Bile duct (tissue), 1 donor: ENCODE measurements around a stretch of chr9.

GRCh38 chr9:106919969-106920724 lies 57.2 kb downstream of the ZNF462 start:
- PRO-cap: no peak

DNA sequence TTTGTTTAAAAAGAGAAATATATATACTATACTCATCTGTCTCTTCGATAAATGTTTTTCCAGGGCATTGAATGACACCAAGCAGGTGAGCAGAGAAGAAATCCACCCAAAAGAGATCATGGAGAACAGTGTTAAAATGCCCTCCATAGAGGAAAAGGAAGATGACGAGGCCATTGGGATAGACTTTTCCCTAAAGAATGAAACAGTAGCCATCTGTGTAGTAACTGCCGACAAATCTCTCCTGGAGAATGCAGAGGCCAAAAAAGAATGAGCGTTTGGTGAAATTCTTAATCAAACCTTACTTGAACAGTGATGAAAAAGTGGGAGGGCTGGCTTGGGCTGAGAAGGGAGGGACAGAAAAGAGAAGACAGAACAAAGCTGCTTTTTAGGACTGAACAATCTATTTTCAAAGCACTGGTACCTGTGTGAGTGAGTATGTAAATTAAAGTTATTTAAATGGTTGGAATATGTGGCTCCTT lies 147.8 kb downstream of the ZNF462 start:
- PRO-cap: no peak

- PRO-cap: no peak
These were observed 13.4 kb upstream of the RAD23B start for GRCh38 chr9:107269623-107270118.

DNA sequence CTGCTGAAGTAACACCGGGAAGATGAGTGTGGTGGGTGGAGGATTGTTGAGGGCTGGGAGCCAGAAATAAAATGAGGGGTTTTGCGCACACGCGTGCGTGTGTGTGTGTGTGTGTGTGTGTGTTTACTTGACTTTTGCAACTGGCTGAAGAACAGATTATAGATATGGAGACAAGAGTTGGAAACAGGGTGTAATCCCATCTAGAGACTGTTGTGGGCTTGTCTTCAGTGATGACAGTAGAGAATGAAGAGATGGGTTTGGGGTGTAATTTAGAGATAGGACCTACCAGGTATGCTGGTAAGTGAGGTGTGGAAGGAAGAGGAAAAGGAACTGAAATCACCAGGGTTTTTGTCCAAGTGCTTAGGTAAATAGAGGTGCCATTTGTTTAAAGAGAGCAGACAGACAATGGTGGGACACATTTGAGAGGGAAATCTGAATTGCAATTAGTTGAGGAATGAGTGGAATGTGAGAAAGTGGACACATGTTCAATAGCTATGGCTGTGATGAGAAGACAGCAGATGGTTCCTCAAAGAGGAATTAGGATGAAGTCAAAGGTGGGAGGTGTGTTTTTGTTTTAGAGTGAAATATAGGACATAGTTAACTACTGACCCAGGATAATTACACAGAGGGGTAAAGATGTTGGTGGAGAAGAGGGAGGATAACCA lies 34.1 kb downstream of the RAD23B start:
- PRO-cap: no peak

DNA sequence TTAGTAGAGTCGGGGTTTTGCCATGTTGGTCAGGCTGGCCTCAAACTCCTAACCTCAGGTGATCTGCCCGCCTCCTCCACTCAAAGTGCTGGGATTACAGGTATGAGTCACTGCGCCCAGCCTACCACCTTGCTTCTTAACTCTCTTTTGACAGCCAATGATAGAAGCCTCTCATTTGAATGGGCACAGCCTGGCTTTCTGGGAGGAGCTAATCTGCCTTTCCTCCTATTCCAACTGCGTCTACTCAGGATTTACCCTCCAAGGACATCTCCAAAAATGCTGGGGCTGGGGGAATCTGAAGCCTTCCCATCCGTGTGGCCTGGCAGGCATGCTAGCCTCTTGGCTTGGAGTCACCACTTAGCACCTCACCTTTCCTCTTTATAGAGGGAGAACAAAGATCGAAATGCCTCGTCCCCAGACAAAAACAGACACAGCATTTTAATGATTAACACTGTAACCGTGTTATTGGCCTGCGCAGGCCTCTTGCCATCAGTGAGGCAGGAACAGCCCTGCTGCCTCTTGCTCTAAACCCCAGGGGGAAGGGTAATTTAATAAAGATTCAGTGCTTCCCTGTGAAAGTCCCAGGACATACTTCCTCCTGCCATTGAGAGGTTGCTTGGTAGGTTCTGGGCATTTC lies 108.2 kb upstream of the KLF4 start:
- PRO-cap: no peak

DNA sequence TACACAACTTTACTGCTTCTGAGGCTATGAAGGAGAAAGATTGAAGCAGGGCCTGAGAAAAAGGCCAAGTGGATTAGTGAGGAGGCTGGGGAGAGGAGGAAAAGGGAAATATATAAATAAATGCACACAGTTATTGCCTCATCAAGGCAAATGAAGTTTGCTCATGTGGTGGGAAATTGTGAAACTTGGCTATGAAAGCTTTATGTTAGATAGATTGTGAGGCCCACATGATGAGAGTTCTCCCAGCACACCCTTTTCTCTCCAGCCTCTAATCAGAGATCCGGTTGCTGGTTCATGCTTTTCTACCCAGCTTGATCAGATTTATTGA lies 125.7 kb upstream of the KLF4 start:
- PRO-cap: no peak

- PRO-cap: unidirectional peak, minus-strand start at chr9:107733450; bidirectional peak, plus-strand start at chr9:107733768, minus-strand start at chr9:107733647
These were observed 243.6 kb upstream of the KLF4 start for GRCh38 chr9:107732658-107734081.

DNA sequence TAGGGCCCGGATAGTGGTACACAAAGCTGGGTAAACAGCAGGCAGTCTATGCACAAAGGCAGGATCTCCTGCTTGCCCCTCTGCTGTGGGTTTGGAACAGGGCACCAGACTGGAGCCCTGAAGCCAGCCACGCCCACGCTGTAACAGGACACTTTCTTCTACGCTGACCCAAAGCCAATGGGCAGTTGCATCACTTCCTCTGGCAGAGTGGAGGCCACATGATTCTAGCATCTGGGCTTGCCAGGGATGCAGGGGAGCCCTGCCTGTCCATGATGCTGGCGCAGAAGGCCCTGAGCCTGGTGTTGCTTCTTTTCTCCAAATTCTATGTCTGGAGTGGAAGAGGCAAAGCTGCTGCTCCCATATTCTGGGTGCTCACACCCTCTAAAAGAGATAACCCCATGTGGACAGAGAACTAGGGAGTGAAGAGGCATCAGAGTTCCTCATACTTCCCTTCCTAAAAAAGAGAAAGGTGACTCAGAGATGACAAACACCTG lies 260.3 kb upstream of the KLF4 start:
- PRO-cap: no peak

- PRO-cap: no peak
These were observed 583.8 kb downstream of the ACTL7B start for GRCh38 chr9:108271760-108272615.

- PRO-cap: no peak
These were observed 415.7 kb downstream of the ACTL7B start for GRCh38 chr9:108440044-108440433.

- PRO-cap: no peak
These were observed 183.2 kb downstream of the ACTL7B start for GRCh38 chr9:108672464-108673021.

DNA sequence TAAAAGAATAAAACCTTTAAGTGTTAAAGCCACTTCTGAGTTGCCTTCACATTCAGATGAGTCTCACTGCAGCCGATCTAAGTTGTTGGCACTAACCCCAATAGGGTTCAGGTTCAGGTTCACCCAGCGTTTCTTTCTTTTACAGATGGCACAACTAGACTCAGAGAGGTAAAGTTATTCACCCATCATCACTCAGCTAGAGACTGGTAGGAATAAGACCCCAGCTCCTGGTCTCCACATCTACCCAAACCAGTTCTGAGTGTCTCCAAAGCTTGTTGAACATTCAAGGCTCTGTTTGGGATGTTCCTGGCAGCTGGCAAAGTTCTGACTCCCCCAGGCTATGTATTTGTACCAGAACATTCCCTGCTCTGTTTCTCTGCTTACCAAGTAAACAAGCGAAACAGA lies 146.0 kb downstream of the ACTL7B start:
- PRO-cap: bidirectional peak, plus-strand start outside the sequence, minus-strand start at position 257 of the sequence

DNA sequence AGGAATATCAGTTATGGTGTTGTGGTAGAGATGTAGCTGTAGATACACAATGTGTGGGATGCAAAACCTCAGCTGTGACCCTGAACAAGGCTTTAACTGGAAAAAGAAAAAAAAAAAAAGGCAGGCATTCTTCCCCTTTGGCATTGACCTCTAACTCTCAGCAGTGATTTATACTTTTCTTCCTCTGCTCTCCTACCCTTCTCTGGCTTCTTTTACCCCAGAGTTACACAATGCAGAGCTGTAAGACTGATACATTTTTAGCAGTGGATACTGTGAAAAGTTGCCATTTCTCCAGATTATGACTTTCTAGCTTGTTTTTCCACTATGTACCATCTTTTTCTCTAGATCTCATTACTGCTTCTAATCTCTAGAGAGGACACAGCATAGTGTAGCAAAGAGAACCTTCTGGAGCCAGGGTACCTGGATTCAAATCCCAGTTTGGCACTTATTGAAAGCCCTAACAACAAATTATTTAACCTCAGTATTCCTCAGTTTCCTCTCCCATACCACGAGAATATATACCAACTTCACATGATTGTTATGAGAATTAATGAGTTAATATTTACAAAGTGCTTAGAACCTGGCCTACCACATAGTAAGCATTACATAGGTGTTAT lies 1.9 kb downstream of the CTNNAL1 start:
- PRO-cap: no peak

DNA sequence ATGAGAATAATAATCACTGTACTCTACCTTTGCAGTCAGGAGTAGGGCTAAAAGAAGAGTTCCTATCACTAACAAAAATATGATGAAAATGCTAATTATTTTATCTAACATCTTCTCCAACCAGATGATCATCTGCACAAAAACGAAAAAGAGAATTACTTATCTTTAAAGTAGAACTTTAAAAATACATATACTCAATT lies 39.0 kb downstream of the TMEM245 start:
- PRO-cap: no peak

DNA sequence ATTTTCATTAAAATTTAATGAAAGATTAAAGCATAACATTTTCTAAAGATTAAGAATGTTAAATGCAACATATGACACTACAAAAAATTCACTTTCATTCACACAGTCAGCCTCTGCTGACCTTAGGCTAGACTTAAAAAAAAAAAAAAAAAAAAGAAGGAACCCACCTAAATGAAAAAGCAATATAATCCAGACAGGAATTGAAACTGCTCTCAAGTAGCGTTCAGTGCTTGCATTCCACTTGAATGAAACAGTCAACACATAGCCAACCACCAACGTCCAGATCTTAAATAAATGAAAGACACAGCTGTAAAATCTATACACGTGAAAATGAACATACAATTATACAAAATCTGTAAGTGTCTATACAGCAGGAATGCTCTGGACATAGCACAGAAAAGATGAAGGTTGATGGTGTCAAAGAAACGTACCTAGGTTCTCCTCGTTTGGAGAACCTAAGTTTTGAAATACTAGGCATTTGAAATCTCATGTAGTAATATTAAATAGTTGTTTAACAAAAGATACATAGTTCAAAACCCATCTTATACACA lies 11.4 kb downstream of the TMEM245 start:
- PRO-cap: no peak

- PRO-cap: no peak
These were observed 80.1 kb downstream of the PTPN3 start for GRCh38 chr9:109417840-109418501.

DNA sequence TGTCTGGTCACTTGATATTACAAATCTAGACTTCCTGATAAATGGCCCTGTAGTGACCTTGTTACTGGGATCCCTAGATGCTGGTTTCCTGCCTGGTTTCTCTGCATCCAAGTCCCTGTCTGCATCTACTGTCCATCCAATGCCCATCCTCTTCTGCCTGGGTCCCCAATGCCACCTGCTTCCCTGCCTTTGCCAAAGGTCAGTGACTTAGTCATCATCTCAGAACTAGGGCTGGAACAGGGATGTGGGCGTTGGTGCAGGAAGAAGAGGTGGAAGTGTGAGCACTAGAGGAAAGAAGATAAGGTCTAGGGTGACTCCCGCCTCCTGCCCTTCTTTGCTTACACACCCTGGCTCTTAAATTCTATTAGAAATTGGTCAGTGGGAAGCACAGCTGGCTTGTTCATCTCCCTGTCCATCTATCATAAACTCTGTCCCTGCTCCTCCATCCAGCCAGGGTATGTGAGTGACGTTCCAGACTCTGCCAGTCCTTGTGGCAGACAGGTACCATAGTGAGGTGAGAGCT lies 9.3 kb downstream of the PTPN3 start:
- PRO-cap: no peak

DNA sequence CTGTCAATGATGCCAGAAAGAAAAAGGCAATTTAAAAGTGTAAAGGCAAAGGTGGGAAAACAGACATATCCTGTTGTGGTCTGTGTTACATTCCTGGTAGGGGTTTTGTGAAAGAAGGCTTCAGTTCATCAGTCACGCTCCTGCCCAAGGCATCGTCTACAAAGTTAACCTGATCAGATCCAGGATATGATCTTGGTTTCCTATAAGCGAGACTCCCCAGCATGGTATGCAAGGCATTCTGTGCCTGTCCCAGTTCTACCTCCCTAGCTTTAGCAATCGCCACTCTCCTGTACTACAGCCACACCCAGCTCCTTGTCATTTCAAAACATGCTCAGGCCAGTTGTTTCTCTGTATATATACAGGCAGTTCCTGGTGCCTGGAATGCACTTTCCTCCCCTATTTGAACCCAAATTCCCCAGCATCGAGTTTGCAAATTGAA lies 58.0 kb upstream of the PTPN3 start:
- PRO-cap: no peak

DNA sequence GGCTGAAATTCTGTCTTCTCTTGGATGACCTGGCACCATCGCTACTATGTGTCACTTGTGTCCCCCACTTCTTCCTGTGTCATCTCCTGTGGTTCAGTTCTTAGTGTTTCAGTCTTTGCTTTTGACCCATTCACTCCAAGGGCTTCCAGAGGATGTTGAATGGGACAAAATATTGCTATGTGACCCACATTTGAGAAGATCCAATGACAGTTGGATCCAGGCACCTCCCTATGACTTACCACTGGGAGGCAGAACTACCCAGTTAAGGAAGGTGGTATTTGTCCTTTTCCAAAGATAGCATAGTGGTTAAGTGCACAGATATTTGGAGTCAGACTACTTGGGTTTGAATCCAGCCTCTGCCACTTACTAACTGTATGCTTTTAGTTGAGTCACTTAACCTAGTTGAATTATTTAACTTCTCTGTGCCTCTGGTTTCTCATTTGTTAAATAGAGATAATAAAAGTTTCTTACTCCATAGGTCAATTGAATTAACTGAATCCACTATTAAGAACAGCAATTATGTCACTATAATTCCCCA lies 74.5 kb upstream of the PALM2AKAP2 start:
- PRO-cap: no peak

DNA sequence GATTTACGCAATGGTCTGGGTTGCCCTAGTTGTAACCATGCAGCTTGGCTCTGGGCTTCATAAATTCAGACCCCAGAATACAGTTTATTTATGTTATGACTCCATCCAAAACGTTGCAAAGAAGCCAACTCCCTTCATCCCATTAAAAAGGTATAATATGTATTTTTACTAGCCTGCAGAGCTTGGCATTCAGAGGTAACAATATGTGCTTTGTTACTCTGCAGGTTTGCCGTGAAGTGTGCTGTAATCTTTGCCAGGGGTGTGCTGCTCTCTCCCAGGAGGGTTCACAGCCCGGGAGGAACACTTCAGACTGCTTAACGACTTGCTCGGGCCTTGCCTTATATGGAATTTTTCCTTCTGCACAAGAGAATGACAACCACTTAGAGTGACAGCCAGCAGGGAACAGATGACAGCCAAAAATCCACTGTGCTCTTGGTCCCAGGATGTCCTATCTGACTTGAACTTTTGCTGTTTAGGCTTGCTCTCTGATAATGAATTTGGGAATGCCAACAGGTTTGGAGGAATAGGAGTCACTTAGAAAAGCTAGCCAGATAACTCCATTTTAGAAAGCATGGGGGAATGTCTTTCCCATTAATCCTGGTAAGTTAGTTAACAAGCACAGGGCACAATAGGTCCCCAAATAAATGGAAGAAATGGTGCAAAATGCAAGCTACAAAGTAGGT lies 34.1 kb upstream of the PALM2AKAP2 start:
- PRO-cap: no peak